ENCODE measurements around the genes DGCR6L and ZNF74.

DNA sequence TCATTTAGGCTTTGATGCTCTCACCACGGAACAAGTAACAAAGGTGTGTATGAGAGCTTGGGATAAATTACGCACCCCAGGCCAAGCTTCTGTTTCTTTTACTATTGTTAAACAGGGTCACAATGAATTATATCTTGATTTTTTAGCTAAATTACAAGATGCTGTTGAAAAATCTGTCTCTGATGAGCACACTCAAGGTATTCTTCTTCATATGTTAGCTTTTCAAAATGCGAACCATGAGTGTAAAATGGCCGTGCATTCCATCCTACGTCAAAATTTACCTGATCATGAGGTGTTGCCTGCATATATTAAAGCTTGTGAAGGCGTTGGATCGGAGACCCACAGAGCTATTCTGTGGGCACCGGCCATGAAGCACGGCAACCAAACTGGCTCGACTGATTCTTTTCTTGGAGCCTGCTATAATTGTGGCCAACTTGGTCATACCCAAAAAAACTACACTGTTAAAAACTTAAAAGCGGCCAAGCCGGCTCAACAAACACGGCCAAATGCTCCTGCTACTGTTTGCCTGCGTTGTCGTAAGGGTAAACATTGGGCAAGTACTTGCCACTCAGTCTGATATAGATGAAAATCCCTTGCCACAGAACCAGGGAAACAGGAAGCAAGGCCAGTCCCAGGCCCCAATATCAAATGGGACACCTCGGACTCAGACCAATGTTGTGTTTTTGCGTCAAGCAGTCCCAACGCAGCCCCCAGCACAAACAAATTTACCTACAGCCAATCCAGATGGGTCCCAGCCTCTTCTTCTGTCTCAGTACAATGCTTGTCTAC, 4.1 kb upstream of the COMT start:
- RAMPAGE, long total RNA, result no peak
- RRBS, result no CpG with 5 or more reads among the region's 18 CpGs
PRO-cap:
- standard, result no peak
- CoPRO, capped RNA only, 2 experiments, result no peak in any of the 2 experiments
- CoPRO, capped and uncapped RNA, 2 experiments, result no peak in any of the 2 experiments
- CoPRO, uncapped RNA only, 2 experiments, result peak in 2 of 2 experiments; most common minus-strand start position 349 of the sequence (in 2)
CAGE:
- cytosol, long polyA plus RNA, result no peak
- long polyA plus RNA, result no peak
- nucleolus, long total RNA, result no peak
- nucleus, long polyA plus RNA, result no peak

DNA sequence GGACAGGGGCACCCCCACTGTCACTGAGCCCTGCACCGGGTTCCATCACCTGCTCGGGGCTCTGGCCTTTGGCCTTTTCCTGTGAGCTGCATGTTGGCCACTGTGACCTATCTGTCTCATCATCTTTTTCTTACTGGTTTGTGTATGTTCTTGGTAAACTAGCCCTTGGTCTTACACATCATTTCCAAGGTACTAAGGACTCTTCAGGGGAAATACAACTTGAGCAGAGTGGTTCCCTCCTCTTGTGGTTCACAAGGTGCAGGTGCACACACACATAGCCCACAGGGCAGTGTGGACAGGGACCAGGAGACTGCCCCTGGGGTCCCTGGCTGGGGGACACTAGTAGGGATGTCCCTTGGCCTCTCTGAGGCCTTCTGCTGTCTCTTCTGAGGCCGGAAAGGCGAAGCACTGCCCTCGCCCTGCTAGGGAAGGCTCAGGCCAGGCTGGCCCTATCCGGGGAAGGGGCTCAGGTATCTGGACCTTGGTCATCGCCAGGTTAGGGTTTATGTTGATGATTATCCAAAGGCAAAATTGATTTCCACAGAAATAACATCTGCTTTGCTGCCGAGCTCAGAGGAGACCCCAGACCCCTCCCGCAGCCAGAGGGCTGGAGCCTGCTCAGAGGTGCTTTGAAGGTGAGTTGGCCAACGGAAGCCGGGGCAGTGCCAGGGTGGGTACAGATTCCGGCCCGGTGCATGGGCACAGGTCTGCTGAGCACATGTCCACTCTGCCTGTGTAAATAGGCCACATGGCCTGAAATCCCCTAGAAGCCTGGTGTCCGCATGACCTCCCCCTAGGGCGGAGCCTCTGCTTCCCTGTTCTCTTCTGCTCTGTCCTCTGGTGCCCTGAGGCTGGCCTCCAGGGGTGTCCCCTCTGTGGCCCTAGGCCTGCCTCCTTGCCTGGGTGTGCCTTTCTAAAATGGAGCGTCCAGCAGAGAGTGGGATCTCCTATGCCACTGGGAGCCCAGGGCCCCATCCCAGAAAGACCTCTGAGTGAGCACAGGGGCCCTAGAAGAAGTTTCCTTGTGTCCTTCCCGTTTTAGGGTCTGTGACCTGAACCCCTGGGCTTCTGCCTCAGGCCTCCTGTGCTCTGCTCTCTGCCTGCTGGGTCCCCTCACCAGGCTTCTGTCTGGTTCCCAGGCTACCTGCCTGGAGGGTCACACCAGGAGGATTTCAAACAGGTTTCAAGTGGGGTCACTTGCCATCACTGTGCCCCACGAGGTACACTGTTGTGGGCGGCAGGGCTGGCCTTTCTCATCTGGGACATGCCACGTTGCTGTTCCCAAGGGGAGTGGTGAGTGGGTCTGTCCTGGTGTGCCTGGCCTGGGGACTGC, 19.5 kb upstream of the TXNRD2 start:
- RAMPAGE, long total RNA, result no peak
- RRBS, result 92% methylated on average over 4 of the region's 20 CpGs
PRO-cap:
- standard, result unidirectional peak, plus-strand start at position 823 of the sequence
- CoPRO, capped RNA only, 2 experiments, result no peak in any of the 2 experiments
- CoPRO, capped and uncapped RNA, 2 experiments, result peak in 2 of 2 experiments; most common plus-strand start position 916 of the sequence (in 1); most common minus-strand start position 744 of the sequence (in 1)
- CoPRO, uncapped RNA only, 2 experiments, result peak in 2 of 2 experiments; most common plus-strand start position 181 of the sequence (in 1); most common minus-strand start position 127 of the sequence (in 1)
CAGE:
- cytosol, long polyA plus RNA, result no peak
- long polyA plus RNA, result no peak
- nucleolus, long total RNA, result no peak
- nucleus, long polyA plus RNA, result no peak

- RAMPAGE, long total RNA, result no peak
- RRBS, result 97% methylated on average over 3 of the region's 21 CpGs
PRO-cap:
- standard, result bidirectional peak, plus-strand start at chr22:19969652, minus-strand start at chr22:19969650
- CoPRO, capped RNA only, 2 experiments, result no peak in any of the 2 experiments
- CoPRO, capped and uncapped RNA, 2 experiments, result peak in 1 of 2 experiments; most common plus-strand start chr22:19969757 (in 1); most common minus-strand start chr22:19969632 (in 1)
- CoPRO, uncapped RNA only, 2 experiments, result peak in 2 of 2 experiments; most common plus-strand start chr22:19969361 (in 2); most common minus-strand start chr22:19969075 (in 1)
CAGE:
- cytosol, long polyA plus RNA, result no peak
- long polyA plus RNA, result no peak
- nucleolus, long total RNA, result no peak
- nucleus, long polyA plus RNA, result no peak
Observed at GRCh38 chr22:19969065-19970258, 27.8 kb upstream of the TXNRD2 start.

- RAMPAGE, long total RNA, result no peak
- RRBS, result 41% methylated on average over 4 of the region's 19 CpGs
PRO-cap:
- standard, result no peak
- CoPRO, capped RNA only, 2 experiments, result no peak in any of the 2 experiments
- CoPRO, capped and uncapped RNA, 2 experiments, result no peak in any of the 2 experiments
- CoPRO, uncapped RNA only, 2 experiments, result peak in 1 of 2 experiments; most common plus-strand start chr22:19986579 (in 1); most common minus-strand start chr22:19986487 (in 1)
CAGE:
- cytosol, long polyA plus RNA, result no peak
- long polyA plus RNA, result no peak
- nucleolus, long total RNA, result no peak
- nucleus, long polyA plus RNA, result no peak
Observed at GRCh38 chr22:19986281-19986855, 30.3 kb downstream of the ARVCF start.

- RAMPAGE, long total RNA, result no peak
- RRBS, result no CpG with 5 or more reads among the region's 13 CpGs
PRO-cap:
- standard, result no peak
- CoPRO, capped RNA only, 2 experiments, result no peak in any of the 2 experiments
- CoPRO, capped and uncapped RNA, 2 experiments, result no peak in any of the 2 experiments
- CoPRO, uncapped RNA only, 2 experiments, result peak in 1 of 2 experiments; most common plus-strand start chr22:20093635 (in 1); most common minus-strand start chr22:20093553 (in 1)
CAGE:
- cytosol, long polyA plus RNA, result no peak
- long polyA plus RNA, result no peak
- nucleolus, long total RNA, result no peak
- nucleus, long polyA plus RNA, result no peak
Observed at GRCh38 chr22:20093330-20093961, 13.4 kb downstream of the DGCR8 start.

DNA sequence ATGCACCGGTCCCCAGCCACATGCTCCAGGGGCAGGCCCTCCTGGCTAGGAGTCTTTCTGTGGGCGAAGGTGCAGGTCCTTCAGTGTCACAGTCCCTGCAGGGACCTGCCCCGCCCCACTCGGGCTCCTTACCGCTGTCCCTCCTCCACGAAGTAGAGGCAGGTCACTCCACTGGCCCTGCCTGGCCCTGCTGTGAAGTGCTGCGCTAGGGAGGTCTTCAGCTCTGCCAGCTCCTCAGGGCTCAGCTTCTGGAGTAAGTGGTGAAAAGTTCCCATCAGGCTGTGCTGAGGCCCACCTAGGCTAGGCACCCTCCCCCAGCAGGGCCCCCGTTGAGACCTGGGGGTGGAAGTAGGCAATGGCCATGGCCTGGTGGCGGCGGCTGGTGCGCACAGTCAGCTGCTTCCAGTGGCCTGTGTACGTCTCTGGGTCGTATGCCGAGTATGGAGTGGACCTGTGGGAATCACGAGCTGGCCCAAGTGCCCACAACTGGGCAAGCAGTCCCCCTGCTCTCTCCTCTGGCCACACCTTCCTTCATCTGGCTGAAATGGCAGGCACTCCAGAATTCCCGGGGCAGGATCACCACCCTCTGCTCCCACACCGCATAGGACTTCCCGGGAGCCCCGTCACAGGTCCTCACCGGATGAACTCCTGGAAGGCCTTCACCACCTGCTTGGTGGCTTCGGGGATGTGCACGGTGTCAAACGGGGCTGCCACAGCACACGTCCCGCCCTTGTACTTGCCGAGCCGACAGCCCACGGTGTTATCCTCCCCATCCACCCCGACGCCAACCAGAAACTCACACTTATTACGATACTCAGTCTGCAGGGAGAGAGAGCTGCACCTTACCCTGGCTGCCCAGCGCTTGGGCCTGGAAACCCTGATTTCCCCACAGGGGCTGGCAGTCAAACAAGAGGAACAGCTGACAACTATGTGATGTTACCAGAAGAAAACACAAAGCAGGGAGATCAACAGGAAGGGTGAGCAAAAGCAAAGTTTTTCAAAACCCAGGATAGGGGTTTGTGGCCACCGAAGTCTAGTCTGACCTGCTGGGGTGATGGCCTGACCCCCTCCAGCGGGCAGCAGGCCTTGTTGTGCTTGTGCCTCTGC, 922 bp upstream of the RANBP1 start:
- RAMPAGE, long total RNA, result no peak
- RRBS, result 92% methylated on average over 3 of the region's 34 CpGs
PRO-cap:
- standard, result no peak
- CoPRO, capped RNA only, 2 experiments, result no peak in any of the 2 experiments
- CoPRO, capped and uncapped RNA, 2 experiments, result peak in 1 of 2 experiments; most common plus-strand start position 811 of the sequence (in 1); most common minus-strand start position 536 of the sequence (in 1)
- CoPRO, uncapped RNA only, 2 experiments, result peak in 2 of 2 experiments; most common plus-strand start position 256 of the sequence (in 1); most common minus-strand start position 255 of the sequence (in 2)
CAGE:
- cytosol, long polyA plus RNA, result no peak
- long polyA plus RNA, result no peak
- nucleolus, long total RNA, result no peak
- nucleus, long polyA plus RNA, result no peak

DNA sequence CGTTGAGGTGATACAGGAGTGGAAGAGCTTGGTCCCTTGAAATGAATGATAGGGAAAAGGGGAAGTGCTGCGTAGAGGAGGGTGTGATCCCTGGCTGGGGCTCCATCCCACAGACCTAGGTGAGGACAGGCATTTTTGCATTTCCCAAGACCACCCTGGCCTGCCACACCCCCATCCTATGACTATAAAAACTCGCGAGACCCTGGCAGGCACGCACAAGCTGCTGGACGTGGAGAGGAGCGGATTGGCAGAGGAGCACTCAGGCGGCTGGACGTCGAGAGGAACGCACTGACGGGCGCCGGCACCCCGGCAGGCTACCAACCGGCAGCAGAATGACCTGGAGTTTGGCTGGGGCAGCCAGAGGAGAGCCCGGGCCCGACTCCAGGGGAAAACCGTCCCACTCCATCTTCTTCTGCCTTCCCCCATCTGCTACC, 32.6 kb downstream of the RTN4R start:
- RAMPAGE, long total RNA, result no peak
- RRBS, result 11% methylated on average over 2 of the region's 19 CpGs
PRO-cap:
- standard, result no peak
- CoPRO, capped RNA only, 2 experiments, result no peak in any of the 2 experiments
- CoPRO, capped and uncapped RNA, 2 experiments, result no peak in any of the 2 experiments
- CoPRO, uncapped RNA only, 2 experiments, result no peak in any of the 2 experiments
CAGE:
- cytosol, long polyA plus RNA, result no peak
- long polyA plus RNA, result no peak
- nucleolus, long total RNA, result no peak
- nucleus, long polyA plus RNA, result no peak

- RAMPAGE, long total RNA, result no peak
- RRBS, result 55% methylated on average over 5 of the region's 20 CpGs
PRO-cap:
- standard, result no peak
- CoPRO, capped RNA only, 2 experiments, result no peak in any of the 2 experiments
- CoPRO, capped and uncapped RNA, 2 experiments, result no peak in any of the 2 experiments
- CoPRO, uncapped RNA only, 2 experiments, result no peak in any of the 2 experiments
CAGE:
- cytosol, long polyA plus RNA, result no peak
- long polyA plus RNA, result no peak
- nucleolus, long total RNA, result no peak
- nucleus, long polyA plus RNA, result no peak
Observed at GRCh38 chr22:20242701-20243186, 25.4 kb downstream of the RTN4R start.

DNA sequence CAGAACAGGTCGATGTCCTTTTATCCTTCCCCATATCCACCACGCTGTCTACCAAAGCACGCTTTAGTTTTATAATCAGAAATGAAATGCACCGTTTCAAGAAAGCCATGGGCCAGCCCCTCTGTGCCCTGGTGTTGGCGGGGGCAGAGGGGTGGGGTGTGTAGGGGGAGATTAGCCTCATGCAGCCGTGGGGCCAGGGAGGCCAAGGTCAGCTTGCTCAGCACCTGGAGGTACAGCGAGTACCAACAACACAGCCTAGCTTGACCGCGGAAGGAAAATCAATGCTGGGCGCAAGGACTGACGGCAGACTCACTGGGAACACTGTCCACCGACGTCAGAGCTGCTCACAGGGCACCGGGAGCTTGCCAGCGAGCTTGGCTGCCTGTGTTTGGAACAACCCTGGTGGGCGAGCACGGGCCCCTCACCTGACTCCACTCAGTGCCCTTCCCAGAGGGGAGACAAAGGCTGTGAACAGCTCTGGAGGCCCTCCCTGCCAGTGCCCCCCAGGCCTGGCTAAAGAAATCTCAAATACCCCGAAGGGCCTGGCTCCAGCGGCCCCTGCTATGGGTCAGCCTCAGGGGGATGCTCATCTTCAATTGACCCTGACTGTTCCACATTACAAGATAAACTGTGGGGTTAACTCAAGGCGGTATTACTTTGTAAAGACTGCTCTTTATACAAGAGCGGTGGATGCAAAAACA, 21.2 kb upstream of the RTN4R start:
- RAMPAGE, long total RNA, result no peak
- RRBS, result no CpG with 5 or more reads among the region's 21 CpGs
PRO-cap:
- standard, result no peak
- CoPRO, capped RNA only, 2 experiments, result no peak in any of the 2 experiments
- CoPRO, capped and uncapped RNA, 2 experiments, result no peak in any of the 2 experiments
- CoPRO, uncapped RNA only, 2 experiments, result no peak in any of the 2 experiments
CAGE:
- cytosol, long polyA plus RNA, result no peak
- long polyA plus RNA, result no peak
- nucleolus, long total RNA, result no peak
- nucleus, long polyA plus RNA, result no peak

GRCh38 chr22:20319914-20320964, at the start of gene DGCR6L:
TSS of gene DGCR6L (minus strand) at chr22:20320060.
- RAMPAGE, long total RNA, result start-site peak on the minus strand at chr22:20320000-20320055, 1,065 and 559 reads in 2 replicates; start-site peak on the plus strand at chr22:20320158-20320205, 7 and 11 reads in 2 replicates
- RRBS, result no CpG with 5 or more reads among the region's 88 CpGs
PRO-cap:
- standard, result bidirectional peak, plus-strand start at chr22:20320112, minus-strand start at chr22:20320041
- CoPRO, capped RNA only, 2 experiments, result peak in 2 of 2 experiments; most common plus-strand start chr22:20320178 (in 2); most common minus-strand start chr22:20320023 (in 2)
- CoPRO, capped and uncapped RNA, 2 experiments, result peak in 2 of 2 experiments; most common plus-strand start chr22:20320178 (in 2); most common minus-strand start chr22:20320023 (in 2)
- CoPRO, uncapped RNA only, 2 experiments, result peak in 2 of 2 experiments; most common plus-strand start chr22:20320174 (in 2); most common minus-strand start chr22:20320017 (in 1)
CAGE:
- cytosol, long polyA plus RNA, result start-site peak on the minus strand at chr22:20319997-20320053, 1,921 and 1,608 reads in 2 replicates
- long polyA plus RNA, result start-site peak on the minus strand at chr22:20319997-20320065, 1,449 and 1,411 reads in 2 replicates; start-site peak on the plus strand at chr22:20320123-20320205, 8 and 21 reads in 2 replicates
- nucleolus, long total RNA, result no peak
- nucleus, long polyA plus RNA, result start-site peak on the minus strand at chr22:20319997-20320060, 745 and 1,206 reads in 2 replicates; start-site peak on the plus strand at chr22:20320112-20320125, 14 and 10 reads in 2 replicates

DNA sequence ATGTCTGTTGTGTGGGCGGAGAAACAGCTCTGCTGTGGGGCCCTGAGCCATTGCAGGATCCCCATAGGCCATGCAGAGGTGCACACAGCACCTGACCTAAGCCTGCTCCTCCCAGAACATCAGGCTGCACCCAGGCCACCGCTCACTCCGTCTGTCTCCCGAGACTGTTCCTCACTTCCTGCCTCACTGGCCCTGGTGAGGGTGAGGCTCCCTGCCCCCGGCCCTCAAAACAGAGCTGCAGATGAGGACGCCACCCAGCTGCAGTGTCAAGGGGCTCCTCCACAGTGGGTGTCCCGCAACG, 3.0 kb upstream of the DGCR6L start:
- RAMPAGE, long total RNA, result no peak
- RRBS, result no CpG with 5 or more reads among the region's 8 CpGs
PRO-cap:
- standard, result no peak
- CoPRO, capped RNA only, 2 experiments, result no peak in any of the 2 experiments
- CoPRO, capped and uncapped RNA, 2 experiments, result no peak in any of the 2 experiments
- CoPRO, uncapped RNA only, 2 experiments, result no peak in any of the 2 experiments
CAGE:
- cytosol, long polyA plus RNA, result no peak
- long polyA plus RNA, result no peak
- nucleolus, long total RNA, result no peak
- nucleus, long polyA plus RNA, result no peak

DNA sequence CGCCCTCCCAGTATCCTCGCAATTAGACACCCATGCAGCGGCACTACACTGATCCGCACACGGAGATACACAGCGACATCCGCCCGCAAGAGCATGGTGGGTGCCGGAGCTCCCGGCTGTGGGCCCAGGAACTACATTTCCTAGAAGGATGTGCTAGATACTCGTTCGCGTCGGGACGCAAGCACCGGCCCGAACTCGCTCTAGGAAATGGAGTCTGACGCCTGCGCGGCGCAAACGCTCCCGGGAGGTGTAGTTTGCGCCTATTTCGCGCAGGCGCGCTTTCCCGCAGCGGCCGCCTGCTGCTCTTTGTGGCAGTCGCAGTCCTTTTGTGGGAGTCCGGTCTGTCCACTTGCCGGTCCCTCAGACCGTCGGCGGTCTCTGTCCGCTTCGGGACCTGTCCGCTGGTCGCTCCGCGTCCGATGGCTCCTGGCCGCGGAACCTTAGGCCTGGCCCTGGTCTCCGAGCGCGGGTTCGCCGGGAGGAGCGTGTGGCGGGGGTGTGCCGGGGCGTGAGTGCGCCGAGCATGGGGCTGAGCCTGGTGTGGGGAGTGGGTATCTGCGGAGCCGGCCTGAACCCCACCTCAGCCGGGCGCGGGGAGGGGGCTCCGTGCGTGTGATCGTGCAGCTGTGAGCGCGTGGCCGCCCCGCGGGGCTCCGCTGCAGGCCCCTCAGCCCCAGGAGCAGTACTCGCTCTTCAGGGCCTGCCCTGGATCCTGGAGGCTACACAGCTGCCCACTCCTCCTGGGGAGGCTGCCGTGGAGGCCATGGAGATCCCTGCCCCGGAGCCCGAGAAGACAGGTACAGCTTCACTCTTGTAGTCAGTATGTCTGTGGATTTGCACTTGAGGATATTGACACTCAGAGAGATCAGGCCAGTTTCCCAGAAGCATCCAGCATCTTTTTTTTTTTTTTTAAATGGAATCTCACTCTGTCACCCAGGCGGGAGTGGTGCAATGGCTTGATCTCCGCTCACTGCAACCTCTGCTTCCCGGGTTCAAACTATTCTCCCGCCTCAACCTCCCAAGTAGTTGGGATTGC, at the start of gene ZNF74:
TSS of gene ZNF74 (plus strand) at position 286 of the 1,036 bp plus-strand sequence.
- RAMPAGE, long total RNA, result no peak
- RRBS, result 2% methylated on average over 27 of the region's 80 CpGs
PRO-cap:
- standard, result bidirectional peak, plus-strand start at position 314 of the sequence, minus-strand start at position 208 of the sequence
- CoPRO, capped RNA only, 2 experiments, result peak in 2 of 2 experiments; most common plus-strand start position 288 of the sequence (in 2); most common minus-strand start position 209 of the sequence (in 2)
- CoPRO, capped and uncapped RNA, 2 experiments, result peak in 2 of 2 experiments; most common plus-strand start position 288 of the sequence (in 2); most common minus-strand start position 202 of the sequence (in 2)
- CoPRO, uncapped RNA only, 2 experiments, result peak in 2 of 2 experiments; most common plus-strand start position 288 of the sequence (in 1); most common minus-strand start position 133 of the sequence (in 1)
CAGE:
- cytosol, long polyA plus RNA, result no peak
- long polyA plus RNA, result no peak
- nucleolus, long total RNA, result no peak
- nucleus, long polyA plus RNA, result no peak

DNA sequence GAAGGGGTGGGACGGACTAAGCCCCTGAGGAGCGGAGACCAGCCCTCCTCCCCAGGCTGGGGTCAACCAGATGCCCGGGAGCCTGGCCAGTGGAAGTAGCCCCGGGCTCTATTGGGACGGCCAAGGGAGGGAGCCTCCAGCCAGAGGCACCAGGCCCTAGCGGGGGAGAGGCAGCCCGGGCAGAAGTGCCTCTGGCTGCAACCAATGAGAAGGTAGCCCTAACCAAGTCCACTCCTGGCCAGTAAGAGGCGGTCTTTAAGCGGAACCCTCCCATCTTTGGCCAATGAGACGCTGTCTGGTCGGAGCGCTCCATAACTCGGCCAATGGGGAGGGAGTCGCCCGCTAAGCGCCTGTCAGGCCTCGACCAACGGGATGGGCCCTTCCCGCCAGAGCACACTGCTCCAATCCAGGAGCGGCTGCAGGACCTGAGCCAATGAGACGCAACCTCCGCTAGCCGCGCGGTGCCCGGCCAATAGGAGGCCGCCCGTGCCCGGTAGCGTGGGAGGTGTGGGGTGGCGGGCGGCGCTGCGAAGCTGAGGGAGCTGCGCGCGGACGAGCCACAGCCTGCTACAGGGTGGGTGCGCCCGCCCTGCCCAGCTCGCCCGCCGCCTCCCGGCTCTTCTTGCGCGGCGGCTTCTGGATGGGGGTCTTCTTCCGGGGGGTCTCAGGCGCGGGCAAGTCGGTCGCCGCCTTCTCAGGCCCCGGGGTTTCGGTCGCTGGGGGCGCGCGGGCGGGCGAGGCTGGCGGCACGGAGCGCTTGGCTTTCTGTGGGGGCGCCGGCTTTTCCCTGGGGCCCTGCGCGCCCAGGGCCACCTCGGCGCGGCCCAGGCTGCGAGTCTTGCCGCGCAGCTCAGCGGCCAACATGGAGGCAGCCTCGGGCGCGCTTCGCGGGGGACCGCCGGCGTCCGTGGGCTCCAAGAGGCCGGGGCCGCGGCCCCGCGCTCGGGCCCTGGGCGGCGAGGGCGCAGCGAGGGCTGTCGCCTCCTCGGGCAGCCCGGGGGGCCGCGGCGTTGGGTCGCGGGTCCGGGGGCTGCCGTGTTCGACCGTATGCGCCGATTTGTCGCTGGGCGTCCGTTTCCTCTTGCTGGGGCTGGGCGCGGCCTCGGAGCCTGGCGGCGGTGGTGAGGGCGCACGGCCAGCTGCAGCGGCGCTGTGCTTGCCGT, 12.4 kb downstream of the SCARF2 start:
- RAMPAGE, long total RNA, result no peak
- RRBS, result 78% methylated on average over 23 of the region's 121 CpGs
PRO-cap:
- standard, result no peak
- CoPRO, capped RNA only, 2 experiments, result peak in 2 of 2 experiments; most common plus-strand start position 918 of the sequence (in 2); most common minus-strand start position 764 of the sequence (in 1)
- CoPRO, capped and uncapped RNA, 2 experiments, result peak in 2 of 2 experiments; most common plus-strand start position 918 of the sequence (in 2); most common minus-strand start position 655 of the sequence (in 1)
- CoPRO, uncapped RNA only, 2 experiments, result peak in 2 of 2 experiments; most common plus-strand start position 918 of the sequence (in 2); most common minus-strand start position 640 of the sequence (in 1)
CAGE:
- cytosol, long polyA plus RNA, result no peak
- long polyA plus RNA, result no peak
- nucleolus, long total RNA, result no peak
- nucleus, long polyA plus RNA, result no peak

DNA sequence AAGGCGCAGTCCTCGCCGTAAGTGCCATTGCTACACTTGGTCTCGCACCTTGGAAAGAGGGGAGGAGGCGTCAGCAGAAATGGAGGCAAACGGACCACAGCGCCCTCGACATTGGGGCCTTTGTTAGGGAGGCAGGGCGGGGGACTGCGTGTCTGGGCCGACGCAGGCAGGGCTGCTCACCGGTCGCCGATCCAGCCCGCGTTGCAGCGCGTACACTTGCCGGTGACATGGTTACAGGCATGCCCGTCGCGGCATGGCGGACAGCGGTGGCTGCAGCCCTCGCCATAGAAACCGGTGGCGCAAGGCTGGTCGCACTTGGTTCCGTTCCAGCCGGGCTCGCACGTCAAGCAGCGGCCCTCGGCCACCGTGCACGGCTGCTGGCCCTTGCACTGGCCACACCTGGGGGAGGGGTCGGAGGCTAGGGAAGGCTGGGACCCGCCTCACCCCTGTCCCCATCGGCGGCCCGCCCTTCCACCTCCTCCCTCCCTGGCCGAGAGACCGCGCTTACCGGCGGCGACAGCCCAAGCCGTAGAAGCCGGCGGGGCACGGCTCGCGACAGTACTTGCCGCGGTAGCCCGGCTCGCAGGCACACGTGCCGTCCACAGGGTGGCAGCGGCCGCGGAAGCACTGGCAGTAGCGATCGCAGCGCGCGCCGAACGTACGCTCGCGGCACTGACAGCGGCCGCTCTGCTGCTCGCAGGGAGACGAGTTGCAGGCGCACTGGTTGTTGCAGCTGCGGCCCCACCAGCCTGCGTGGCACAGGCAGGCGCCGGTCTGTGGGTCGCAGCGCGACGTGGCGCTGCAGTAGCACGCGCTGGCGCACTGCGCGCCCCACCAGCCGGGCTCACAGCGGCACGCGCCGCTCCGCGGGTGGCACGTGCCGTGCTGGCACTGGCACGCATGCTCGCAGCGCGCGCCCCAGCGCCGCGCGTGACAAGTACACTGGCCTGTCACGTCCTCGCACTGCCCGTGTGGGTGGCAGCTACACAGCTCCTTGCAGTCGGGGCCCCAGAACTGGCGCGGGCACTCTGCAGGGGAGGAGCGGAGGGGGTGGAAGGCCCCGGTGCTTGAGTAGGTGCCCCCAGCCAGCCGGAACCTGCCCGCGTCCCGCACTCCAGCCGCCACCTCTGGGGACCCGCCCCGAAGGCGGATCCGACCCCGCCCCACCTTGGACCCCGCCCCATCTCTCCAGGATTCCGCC, 6.7 kb downstream of the SCARF2 start:
- RAMPAGE, long total RNA, result no peak
- RRBS, result 79% methylated on average over 39 of the region's 130 CpGs
PRO-cap:
- standard, result no peak
- CoPRO, capped RNA only, 2 experiments, result no peak in any of the 2 experiments
- CoPRO, capped and uncapped RNA, 2 experiments, result no peak in any of the 2 experiments
- CoPRO, uncapped RNA only, 2 experiments, result no peak in any of the 2 experiments
CAGE:
- cytosol, long polyA plus RNA, result no peak
- long polyA plus RNA, result no peak
- nucleolus, long total RNA, result no peak
- nucleus, long polyA plus RNA, result no peak

DNA sequence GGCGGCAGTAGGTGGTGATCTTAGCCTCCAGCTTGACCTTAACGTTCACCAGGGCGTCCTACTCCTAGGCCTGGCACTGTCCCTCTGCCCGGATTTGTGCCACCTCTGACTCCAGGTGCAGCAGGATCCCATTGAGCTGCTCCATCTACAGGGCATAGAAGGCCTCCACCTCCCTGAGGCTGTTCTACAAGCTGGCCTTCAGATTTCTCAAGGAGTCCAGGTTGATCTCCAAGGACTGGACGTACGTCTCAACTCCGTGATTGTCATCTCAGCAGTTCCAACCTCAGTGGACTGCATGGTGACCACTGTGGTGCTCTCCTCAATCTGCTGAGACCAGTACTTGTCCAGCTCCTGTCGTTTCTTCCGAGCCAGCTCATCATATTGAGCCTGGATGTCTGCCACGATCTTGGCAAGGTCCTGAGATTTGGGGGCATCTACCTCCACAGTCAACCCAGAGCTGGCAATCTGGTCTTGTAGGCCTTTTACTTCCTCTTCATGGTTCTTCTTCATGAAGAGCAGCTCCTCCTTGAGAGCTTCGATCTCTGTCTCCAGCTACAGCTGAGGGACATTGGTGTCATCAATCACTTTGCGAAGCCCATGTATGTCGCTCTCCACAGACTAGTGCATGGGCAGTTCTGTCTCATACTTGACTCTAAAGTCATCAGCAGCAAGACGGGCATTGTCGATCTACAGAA, 12.5 kb downstream of the KLHL22 start:
- RAMPAGE, long total RNA, result no peak
- RRBS, result no CpG with 5 or more reads among the region's 15 CpGs
PRO-cap:
- standard, result no peak
- CoPRO, capped RNA only, 2 experiments, result no peak in any of the 2 experiments
- CoPRO, capped and uncapped RNA, 2 experiments, result no peak in any of the 2 experiments
- CoPRO, uncapped RNA only, 2 experiments, result peak in 2 of 2 experiments; most common minus-strand start position 262 of the sequence (in 1)
CAGE:
- cytosol, long polyA plus RNA, result no peak
- long polyA plus RNA, result no peak
- nucleolus, long total RNA, result no peak
- nucleus, long polyA plus RNA, result no peak

DNA sequence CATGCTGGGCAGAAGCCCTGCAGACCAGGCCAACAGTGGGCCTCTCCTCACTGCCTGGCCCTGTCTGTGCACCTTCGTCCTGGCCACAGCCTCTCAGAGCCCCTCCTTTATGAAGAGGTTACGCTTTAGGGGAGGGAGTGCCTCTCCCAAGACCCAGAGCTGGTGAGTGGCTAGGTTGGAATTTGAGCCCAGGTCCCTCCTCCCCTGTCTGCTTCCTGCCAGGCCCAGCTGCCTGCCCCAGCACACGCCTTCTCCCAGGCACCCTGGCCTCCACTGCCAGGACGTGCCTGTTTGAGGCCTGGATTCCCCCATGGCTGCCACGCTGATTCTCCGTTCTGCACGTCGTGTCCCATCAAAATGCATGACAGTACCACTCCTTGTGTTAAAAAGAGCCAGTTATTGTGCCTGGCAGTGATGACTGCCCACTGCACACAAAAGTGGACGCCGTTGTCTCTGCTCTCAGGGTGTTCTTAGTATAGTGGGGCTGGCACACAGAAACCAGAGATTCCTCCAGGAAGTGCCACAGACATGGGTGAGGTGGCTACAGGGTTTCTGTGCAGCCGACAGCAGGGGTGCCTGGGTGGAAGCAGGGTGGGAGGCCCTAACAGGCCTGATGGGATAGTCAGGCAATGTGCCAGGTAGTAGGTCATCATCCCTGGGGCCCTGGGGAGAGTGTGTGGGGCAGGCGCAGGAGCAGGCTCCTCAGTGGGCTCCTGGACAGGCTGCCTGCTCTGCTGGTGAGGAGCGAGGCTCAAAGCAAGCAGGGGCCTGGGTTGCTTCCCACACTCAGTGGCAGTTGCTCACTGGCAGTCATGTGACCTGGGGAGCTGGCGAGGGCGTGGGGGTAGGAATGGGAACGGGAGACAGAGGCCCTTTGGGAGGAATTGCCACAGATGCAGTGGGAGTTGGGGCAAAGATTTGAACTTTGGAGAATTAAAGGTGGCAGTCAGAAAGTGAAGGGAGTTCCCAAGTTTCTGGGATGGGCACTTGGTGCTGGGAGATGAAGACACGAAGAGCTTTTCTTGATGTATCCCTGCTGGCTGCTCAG, 24.2 kb downstream of the MED15 start:
- RAMPAGE, long total RNA, result no peak
- RRBS, result no CpG with 5 or more reads among the region's 17 CpGs
PRO-cap:
- standard, result no peak
- CoPRO, capped RNA only, 2 experiments, result no peak in any of the 2 experiments
- CoPRO, capped and uncapped RNA, 2 experiments, result no peak in any of the 2 experiments
- CoPRO, uncapped RNA only, 2 experiments, result peak in 1 of 2 experiments; most common plus-strand start position 399 of the sequence (in 1)
CAGE:
- cytosol, long polyA plus RNA, result no peak
- long polyA plus RNA, result no peak
- nucleolus, long total RNA, result no peak
- nucleus, long polyA plus RNA, result no peak